Mesothelial cell of epicardium (in vitro differentiated cells): ENCODE results near the gene PPP1R26.

GRCh38 chr9:134428968-134429579, 102.8 kb downstream of the RXRA start:
- PRO-cap: no peak

- PRO-cap: no peak
Measured at GRCh38 chr9:134431629-134432164, 105.4 kb downstream of the RXRA start.

- PRO-cap: no peak
Measured at GRCh38 chr9:134443754-134444362, 117.6 kb downstream of the RXRA start.

DNA sequence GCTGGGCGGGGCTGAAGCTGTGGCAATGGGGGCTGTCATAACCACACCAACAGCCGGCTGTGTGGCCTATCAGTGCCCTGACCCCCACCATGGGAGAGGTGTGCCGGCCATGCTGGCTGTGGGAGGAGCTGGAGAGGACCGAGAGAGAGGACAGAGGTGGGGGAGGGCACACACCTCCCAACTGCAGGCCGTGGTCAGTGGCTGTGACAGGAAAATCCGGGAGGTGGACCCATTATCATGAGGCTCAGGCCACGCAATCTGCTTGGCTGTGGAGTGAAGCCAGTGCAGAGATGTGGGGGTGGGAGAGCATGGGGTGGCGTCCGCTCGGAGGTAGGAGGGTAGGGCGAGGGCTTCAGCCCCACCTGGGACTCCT, 136.0 kb downstream of the RXRA start:
- PRO-cap: no peak

- PRO-cap: no peak
Measured at GRCh38 chr9:134546319-134546955, 95.2 kb upstream of the COL5A1 start.

GRCh38 chr9:134551692-134552649, 89.6 kb upstream of the COL5A1 start:
- PRO-cap: bidirectional peak, plus-strand start at chr9:134552199, minus-strand start at chr9:134551969

GRCh38 chr9:134744252-134744882, 102.8 kb downstream of the COL5A1 start:
- PRO-cap: no peak

- PRO-cap: no peak
Measured at GRCh38 chr9:134750466-134751218, 109.0 kb downstream of the COL5A1 start.

- PRO-cap: no peak
Measured at GRCh38 chr9:134806042-134806467, 74.6 kb upstream of the FCN2 start.

GRCh38 chr9:134922337-134922877, 4.7 kb upstream of the FCN1 start:
- PRO-cap: no peak

- PRO-cap: no peak
Measured at GRCh38 chr9:134929017-134929601, 11.4 kb upstream of the FCN1 start.

- PRO-cap: no peak
Measured at GRCh38 chr9:135130167-135131102, 43.0 kb downstream of the OLFM1 start.

DNA sequence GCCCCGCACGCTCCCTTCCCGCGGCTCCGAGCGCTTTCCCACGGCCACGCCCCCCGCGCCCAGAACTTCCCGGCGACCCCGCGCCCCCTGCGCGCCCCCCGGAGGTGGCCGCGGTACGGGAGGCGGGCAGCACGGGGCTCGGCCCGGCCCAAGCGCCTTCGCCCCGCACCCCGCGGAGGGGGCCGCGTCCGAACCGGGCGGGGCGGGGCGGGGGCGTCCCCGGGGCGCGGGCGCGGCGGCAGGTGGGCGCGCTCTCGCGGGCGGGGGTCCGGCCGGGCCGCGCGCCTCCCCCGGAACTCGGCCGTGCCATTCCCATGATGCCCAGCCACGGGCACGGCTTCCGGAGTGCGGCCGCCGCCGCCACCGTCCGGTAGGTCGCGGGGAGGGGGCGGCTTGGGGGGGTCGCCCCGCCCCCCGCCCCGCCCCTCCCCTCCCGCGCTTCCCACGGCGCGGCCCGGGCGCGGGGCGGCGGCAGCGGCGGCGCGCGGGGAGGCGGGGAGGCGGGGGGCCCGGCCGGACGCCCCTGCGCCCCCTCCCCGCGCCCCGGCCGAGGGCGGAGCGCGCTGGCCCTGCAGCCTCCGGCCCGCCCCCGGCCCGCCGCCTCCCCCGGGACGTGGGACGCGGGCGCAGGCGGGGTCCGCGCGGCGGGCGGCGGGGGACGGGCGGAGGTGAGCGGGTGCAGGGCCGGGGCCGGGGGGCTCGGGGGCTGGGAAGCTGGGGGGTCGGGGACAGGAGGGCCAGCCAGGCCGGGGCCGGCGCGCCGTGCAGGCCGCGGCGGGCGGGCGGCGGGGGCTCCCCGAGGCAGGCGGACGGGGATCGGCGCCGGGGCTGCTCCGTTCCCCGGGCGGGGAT, at the start of gene PPP1R26:
PPP1R26 (plus strand) TSS at position 428 of the 852 bp plus-strand sequence.
- PRO-cap: no peak

DNA sequence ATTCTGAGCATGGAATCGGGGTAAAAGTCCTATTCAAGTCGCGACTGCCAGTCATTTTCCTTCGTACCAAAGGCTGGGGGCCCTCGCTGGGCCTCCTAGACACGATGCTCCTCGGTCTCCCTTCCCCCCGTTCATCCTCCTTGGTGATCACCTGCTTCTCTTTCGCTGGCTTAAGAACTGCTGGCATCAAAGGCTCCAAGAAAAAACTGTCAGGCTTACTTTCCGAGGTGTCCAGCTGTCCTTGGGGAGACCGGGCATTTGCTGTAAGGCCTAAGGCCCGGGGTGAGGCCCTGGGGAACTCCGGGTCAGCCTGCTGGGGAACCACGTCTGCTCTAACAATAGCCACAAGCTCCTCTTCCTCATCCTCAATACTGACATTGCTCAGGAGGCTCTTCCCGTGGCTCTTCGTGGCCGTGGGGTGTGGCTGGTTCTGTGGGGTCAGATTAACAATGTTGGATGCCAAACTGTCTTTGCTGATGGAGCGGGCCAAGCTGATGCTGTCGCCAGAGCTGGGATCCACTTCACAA, 84.6 kb downstream of the CAMSAP1 start:
- PRO-cap: no peak

DNA sequence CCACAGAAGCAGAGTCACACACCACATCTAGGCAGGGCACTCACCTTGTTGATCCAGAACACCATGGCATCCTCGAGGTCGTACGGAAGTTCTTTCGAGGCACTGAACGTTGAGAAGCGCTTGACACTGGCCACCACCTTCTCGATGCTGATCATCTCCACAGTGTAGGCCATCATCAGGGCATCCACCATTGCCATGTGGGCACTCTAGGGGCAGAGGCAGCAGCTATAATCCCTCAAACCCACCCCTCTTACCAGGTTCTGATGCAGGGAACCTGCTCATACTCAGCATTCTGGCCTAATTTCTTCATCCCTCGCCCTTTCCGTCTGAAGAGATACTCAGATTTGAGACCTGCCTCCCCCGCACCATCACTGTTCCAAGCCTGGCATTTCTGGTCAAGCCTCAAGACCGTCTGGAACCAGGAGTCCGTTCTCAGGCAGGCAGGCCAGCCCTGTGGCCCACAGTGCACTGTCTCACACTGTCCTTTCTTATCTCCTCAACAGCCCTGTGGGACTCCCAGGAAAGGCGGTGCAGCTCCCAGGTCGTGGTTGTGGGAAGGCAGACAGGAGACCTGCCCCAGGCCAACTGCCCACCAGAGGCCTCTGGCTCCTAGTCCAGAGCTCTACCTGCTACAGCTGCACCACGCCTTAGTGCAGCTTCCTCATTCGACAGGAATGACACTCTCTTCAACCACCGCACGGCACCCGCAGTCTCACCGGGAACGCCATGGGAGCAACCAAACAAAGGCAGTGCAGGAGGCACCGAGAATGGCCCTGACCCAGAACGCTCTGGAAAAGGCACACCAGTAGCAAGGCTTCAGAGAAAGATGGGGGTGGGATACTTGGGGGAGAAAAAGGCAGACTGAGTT, 25.5 kb downstream of the CAMSAP1 start:
- PRO-cap: no peak

- PRO-cap: no peak
Measured at GRCh38 chr9:135906476-135906982, 817 bp downstream of the CAMSAP1 start.

DNA sequence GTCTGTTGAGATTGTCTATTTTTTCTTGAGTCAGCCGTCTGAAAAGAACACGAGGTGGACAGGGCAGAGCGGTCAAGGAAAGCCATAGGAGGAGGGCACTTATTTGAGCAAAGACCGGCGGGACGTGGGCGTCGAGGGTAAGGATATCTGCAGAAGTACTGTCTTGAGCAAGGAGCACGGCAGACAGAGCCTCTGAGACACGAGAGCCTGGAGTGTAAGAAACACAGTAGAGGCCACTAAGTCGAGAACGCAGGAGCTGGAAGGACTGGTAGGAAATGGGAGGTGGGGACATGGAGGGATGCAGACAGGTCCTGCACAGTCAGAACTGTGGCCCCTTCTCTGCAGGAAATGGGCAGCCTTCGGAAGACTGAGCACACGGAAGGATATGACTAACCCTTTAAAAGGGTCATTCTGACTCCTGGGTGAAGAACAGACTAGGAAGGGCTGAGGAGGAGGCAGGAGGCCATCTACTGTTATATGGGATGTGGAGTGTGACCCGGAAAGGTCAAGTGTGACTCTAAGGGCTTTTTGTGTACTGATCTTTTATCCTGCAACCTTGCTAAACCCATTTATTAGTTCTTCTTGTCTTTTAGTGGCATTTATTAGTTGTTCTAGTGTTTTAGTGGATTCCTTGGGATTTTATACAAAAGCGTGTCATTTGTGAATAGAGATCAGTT, 1.4 kb upstream of the CAMSAP1 start:
- PRO-cap: no peak

- PRO-cap: no peak
Measured at GRCh38 chr9:135992505-135993500, 31.6 kb upstream of the UBAC1 start.

GRCh38 chr9:135994916-135995255, 33.7 kb upstream of the UBAC1 start:
- PRO-cap: no peak

DNA sequence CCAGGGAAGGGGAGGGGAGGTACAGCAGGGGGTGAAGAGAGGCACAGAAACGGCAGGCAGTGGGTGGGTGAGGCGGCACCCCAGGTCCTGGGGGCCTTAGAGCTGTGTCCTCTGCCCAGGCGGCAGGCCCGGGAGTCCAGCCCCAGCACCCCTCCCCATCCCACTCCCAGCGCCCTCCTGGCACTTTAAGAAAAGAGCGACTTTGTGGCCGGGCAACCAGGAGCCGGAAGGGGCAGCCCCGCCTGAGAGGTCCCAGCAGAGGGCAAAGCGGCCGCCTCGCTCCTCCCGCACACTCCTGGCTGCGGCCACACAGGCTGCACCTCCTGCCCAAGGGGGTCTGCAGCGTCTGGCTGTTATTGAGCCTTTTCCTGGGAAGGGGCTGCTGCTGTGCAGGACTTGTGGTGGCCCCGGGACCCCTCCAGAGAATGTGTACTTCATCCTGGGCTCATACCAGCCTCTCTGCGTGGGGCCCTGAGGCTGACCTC, 42.6 kb downstream of the NACC2 start:
- PRO-cap: no peak